ENCODE data around the genes ID4, E2F3 and CDKAL1.

DNA sequence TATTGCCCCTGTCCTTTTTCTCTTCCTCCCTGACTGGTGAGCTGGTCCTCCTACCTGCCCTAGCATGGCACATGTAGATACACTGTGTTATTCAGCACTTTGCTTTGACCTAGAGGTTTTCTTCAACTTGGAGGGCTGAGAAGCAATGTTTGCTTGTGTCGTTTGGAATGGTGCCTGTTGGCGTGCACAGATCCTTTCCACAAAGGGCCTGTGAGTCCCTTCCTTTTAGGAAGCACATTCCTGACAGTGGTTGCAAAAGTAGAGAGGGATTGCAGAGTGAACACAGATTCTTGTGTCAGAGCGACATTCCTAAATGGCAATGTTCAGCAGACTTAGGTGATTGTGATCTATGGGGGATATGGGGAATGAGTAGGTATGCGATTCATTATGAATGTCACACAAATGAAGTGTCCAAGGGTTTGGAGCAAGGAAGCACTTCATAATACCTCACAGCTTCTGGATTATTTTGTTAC, 850 bp upstream of the RNF144B start:
- PRO-cap, result no peak
- RAMPAGE, long total RNA, 5 experiments, result no peak in any of the 5 experiments
- RRBS, result no CpG with 5 or more reads among the region's 4 CpGs

DNA sequence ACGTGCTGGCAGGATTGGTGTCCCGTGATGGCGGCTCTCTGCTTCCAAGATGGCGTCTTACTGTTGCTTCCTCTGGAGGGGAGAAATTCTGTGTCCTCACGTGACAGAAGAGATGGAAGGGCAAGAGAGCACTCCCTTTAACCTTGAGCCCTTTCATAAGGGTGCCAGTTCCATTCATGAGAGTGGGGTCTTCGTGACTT, 28.1 kb downstream of the RNF144B start:
- PRO-cap, result no peak
- RAMPAGE, long total RNA, 5 experiments, result no peak in any of the 5 experiments
- RRBS, result no CpG with 5 or more reads among the region's 6 CpGs

- PRO-cap, result no peak
- RAMPAGE, long total RNA, 5 experiments, result no peak in any of the 5 experiments
- RRBS, result no CpG with 5 or more reads among the region's 12 CpGs
These were observed 116.6 kb downstream of the RNF144B start for GRCh38 chr6:18503490-18504438.

GRCh38 chr6:19180546-19181307, 656.4 kb upstream of the ID4 start:
- PRO-cap, result no peak
- RAMPAGE, long total RNA, 5 experiments, result no peak in any of the 5 experiments
- RRBS, result no CpG with 5 or more reads among the region's 8 CpGs

DNA sequence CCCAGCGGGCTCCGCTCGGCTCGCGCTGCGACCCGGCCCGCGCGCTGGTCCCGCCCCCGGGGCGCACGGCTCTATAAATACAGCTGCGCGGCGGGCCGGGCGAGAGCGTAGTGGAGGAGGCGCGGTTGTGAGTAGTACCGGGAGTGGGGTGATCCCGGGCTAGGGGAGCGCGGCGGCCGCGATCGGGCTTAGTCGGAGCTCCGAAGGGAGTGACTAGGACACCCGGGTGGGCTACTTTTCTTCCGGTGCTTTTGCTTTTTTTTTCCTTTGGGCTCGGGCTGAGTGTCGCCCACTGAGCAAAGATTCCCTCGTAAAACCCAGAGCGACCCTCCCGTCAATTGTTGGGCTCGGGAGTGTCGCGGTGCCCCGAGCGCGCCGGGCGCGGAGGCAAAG, at the start of gene ID4:
Gene ID4 (plus strand): TSS at position 102 of the 393 bp plus-strand sequence.
- PRO-cap, result bidirectional peak, plus-strand start at position 102 of the sequence, minus-strand start outside the sequence
- RAMPAGE, long total RNA, 5 experiments, result start-site peak on the plus strand in 4 of 5 experiments, centred at positions 100 to 103 of the sequence, 67 to 486 reads per replicate
- RRBS, result 17% methylated on average over 36 of the region's 48 CpGs

- PRO-cap, result bidirectional peak, plus-strand start at chr6:19838370, minus-strand start at chr6:19838340
- RAMPAGE, long total RNA, 5 experiments, result start-site peak on the plus strand in 1 of 5 experiments, at chr6:19838551-19838616 at its widest, 8 reads per replicate
- RRBS, result 2% methylated on average over 48 of the region's 131 CpGs
These were observed 1.0 kb downstream of the ID4 start for GRCh38 chr6:19837780-19838975.

DNA sequence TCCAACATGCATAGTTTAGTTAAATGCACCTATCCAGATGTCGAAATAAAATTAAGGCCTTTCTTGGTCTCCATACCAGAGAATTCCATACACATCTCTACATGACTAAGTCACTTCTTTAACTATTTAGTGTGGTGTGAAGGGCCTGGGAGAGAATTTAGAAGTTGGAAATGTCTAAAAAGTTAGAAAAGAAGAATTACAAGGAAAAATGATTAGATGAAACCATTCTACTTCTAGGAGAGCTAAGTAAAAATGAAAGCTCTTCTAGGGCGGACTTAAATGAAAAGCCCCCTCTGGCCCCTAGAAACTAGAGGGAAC, 65.6 kb downstream of the ID4 start:
- PRO-cap, result no peak
- RAMPAGE, long total RNA, 5 experiments, result no peak in any of the 5 experiments
- RRBS, result no CpG with 5 or more reads among the region's 2 CpGs

DNA sequence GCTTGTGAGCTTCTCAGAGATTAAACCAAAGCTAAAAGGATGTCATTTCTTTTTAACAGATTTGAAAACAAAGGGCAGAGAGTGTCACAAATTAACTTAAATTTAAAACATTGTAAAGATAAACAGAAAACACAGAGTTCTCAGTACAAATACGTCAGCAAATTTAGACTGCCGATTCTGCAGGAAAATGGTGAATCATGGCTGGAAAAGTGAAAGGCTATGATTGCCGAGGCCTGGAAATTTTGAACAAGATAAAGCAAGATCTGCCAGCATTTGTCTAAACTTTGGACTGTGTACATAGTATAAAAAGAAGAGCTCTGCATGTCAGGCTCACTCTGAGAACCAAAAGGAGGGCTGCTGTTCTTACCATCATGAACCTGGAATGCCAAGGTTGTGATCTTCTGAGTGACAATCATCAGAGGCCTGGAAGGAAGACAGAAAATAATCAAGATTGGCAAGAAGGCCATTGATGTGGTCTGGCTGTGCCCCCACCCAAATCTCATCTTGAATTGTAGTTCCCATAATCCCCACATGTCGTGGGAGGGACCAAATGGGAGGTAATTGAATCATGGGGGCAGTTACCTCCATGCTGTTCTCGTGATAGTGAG, 81.4 kb downstream of the MBOAT1 start:
- PRO-cap, result no peak
- RAMPAGE, long total RNA, 5 experiments, result no peak in any of the 5 experiments
- RRBS, result no CpG with 5 or more reads among the region's 5 CpGs

DNA sequence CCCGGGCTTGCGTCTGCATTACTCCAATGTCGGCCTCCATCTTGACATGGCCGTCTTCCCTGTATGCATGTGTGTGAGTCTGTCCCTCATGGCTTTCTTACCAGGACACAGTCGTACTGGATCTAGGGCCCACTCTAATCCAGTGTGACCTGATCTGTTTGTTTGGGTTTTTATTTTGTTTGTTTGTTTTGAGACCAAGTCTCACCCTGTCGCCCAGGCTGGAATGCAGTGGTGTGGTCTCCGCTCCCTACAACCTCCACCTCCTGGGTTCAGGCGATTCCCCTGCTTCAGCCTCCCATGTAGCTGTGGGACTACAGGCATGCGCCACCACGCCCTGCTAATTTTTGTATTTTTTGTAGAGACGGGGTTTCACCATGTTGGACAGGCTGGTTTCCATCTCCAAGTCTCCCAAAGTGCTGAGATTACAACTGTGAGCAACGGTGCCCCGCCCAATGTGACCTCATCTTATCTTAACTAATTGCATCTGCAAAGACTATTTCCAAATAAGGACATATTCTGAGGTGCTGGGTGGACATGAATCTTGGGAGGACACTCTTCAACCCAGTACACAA, 73.2 kb downstream of the MBOAT1 start:
- PRO-cap, result no peak
- RAMPAGE, long total RNA, 5 experiments, result start-site peak on the minus strand in 1 of 5 experiments, centred at position 97 of the sequence, 8 reads per replicate
- RRBS, result no CpG with 5 or more reads among the region's 13 CpGs

GRCh38 chr6:20201864-20202457, 10.3 kb downstream of the MBOAT1 start:
- PRO-cap, result no peak
- RAMPAGE, long total RNA, 5 experiments, result no peak in any of the 5 experiments
- RRBS, result no CpG with 5 or more reads among the region's 2 CpGs

DNA sequence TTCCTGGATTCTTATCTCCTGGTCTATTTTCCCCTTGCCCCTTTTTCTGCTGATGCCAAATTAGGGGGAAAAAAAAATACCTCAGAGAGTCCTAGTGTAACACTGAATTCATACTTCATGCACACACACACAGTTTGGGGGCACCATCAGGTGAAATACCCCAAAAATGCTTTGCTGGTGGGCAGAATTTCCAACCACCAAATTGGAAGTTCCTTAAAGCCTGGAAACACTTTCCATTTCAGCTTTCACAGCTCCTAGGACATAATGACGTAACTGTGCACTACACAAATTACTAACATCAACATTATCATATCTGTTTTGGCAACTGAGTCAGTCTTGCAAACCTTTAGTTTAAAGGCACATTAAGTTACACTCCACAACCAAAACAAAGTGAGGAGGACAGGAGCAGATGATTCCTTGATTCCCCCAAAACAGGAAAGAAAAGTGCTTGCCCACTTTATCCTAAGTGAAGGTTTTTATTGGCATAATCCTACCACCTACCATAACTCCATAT, 3.6 kb downstream of the MBOAT1 start:
- PRO-cap, result no peak
- RAMPAGE, long total RNA, 5 experiments, result no peak in any of the 5 experiments
- RRBS, result no CpG with 5 or more reads among the region's 1 CpG

DNA sequence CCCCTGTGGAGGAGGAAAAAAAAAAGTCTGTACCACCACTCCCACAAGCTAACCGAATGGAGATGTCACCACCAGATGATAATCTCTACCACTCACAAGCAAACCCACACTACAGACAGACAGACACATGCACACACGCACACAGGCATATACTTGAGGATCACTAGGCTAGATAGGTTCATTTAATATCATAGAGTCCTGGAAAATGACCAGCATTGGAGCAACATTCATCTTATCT, 1.2 kb upstream of the MBOAT1 start:
- PRO-cap, result no peak
- RAMPAGE, long total RNA, 5 experiments, result no peak in any of the 5 experiments
- RRBS, result no CpG with 5 or more reads among the region's 2 CpGs

- PRO-cap, result bidirectional peak, plus-strand start at chr6:20401909, minus-strand start at chr6:20401526
- RAMPAGE, long total RNA, 5 experiments, result start-site peak on the plus strand in 3 of 5 experiments, at chr6:20401837-20402560 at its widest, 5 to 24 reads per replicate
- RRBS, result 1% methylated on average over 51 of the region's 99 CpGs
These were observed at the start of gene E2F3 for GRCh38 chr6:20401643-20402691. Gene E2F3, plus strand, starts transcription at chr6:20401879.

DNA sequence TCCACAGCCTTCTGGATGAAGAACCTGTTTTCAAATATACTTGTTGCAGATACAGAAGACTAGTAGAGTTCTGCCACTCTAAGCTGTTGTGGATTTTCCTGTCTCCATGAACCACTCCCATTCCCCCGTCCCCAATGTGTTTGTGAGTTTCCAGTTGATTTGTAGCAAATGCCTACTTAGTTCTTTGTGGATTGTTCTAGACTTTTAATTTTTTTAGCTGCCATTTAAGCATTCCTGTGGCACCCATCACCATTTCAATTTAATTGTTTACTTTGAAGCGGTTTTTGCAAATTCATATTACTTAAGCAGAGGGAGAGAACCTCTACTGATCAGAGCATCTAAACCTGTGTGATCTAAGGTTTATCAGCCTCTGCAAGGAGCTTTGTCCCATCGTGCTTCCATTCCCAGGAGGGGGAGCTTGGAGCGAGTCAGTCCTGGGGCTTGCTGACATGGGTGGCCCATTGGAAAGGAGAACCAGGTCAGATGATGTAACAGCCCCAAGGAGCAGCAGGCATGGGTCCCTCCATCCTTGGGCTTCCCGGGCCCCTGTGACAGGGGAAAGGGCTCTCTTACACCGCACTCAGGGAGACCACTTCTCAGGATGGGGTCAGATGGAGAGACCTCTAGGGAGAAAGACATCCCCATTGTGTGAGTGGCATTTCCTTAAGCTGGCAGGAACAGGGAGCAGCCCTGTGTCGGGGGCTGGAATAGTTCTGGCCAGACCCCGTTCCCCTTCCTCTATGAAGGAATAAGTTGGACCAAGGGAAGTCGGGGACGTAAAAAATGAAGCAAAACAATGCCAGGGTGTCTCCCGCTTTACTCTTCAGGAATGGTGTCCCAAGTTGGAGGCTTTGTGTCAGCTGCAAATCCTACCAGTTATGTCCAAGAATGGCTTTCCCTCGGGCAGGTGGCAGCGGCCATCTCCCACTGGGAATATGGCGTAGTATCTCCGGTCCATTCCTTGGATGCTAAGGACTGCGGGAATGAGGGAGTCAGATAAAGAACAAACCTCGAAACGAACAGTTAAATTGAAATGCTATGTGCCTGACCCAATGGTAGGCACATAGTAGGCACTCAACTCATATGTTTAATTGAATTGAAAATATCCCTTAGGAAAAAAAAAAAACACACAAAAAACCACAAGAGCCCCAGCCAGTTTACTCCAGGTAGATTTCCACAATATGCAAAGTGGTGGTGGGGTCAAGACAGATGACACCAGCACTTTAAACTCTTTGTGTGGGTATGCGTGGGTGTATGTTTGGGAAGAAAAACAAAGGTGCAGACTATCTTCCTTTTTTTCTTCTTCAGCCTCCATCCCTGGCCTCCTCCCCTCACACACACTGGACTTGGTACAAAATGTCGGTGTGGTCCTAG, 42.7 kb upstream of the CDKAL1 start:
- PRO-cap, result no peak
- RAMPAGE, long total RNA, 5 experiments, result start-site peak on the plus strand in 2 of 5 experiments, centred at position 781 of the sequence, 9 to 17 reads per replicate
- RRBS, result no CpG with 5 or more reads among the region's 20 CpGs

DNA sequence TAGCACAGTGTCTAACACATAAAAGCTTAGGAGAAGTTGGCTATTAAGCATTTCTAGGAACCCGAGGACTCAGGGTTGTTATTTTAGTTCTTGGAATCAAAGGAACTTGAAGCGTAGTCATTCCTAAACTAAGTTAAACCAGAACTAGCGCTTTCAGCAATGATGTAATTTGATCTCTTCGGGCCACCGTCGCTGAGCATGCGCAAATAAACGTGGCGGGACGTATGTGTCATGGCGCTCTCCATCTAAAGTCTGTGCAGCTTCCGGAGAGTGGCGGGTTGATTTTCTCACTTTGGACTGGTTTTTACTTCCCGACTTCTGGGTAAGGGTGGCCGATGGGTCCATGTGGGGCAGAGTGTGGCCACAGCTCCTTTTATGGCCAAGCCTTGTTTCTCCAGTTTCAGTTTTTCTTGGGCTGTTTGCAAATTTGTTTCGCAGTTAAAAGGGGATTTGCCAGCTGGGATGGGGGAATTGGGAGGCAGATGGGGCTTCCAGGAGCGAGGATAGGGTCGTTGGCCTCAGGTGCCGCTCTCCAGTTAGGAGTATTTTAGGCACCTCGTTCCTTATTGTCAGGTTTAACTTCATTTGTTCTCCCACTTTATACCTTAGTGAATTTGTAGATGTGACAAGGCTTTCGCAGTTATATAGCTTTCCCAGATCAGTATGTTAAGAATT, at the start of gene CDKAL1:
Gene CDKAL1 (plus strand): TSS at position 205 of the 675 bp plus-strand sequence.
- PRO-cap, result bidirectional peak, plus-strand start at position 209 of the sequence, minus-strand start at position 135 of the sequence
- RAMPAGE, long total RNA, 5 experiments, result start-site peak on the plus strand in 5 of 5 experiments, centred at positions 207 to 267 of the sequence, 55 to 236 reads per replicate
- RRBS, result no CpG with 5 or more reads among the region's 21 CpGs

GRCh38 chr6:20534928-20535335, 675 bp downstream of the CDKAL1 start:
- PRO-cap, result no peak
- RAMPAGE, long total RNA, 5 experiments, result start-site peak on the plus strand in 1 of 5 experiments, at chr6:20535297-20535305 at its widest, 7 reads per replicate
- RRBS, result no CpG with 5 or more reads among the region's 10 CpGs

- PRO-cap, result no peak
- RAMPAGE, long total RNA, 5 experiments, result no peak in any of the 5 experiments
- RRBS, result no CpG with 5 or more reads among the region's 5 CpGs
These were observed 286.3 kb downstream of the CDKAL1 start for GRCh38 chr6:20820361-20821090.

DNA sequence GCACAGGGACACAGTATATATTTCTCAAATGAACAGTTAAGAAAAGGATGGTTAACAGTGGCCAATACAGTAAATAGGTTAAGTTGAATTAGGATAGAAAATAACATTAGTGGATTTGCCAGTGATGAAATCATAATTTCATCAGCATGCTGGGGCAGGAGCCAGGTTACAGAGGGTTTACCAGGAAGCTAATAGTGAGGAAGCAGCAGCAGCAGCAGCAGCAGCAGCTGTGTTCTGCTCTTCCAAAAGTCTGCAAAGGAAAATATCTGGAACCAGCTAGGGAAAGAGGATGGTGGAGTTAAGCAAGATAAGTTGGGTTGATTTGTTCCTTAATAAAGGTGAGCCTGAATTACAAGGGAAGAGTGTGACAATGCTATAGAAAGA, 499.5 kb downstream of the CDKAL1 start:
- PRO-cap, result unidirectional peak, plus-strand start at position 191 of the sequence
- RAMPAGE, long total RNA, 5 experiments, result no peak in any of the 5 experiments

DNA sequence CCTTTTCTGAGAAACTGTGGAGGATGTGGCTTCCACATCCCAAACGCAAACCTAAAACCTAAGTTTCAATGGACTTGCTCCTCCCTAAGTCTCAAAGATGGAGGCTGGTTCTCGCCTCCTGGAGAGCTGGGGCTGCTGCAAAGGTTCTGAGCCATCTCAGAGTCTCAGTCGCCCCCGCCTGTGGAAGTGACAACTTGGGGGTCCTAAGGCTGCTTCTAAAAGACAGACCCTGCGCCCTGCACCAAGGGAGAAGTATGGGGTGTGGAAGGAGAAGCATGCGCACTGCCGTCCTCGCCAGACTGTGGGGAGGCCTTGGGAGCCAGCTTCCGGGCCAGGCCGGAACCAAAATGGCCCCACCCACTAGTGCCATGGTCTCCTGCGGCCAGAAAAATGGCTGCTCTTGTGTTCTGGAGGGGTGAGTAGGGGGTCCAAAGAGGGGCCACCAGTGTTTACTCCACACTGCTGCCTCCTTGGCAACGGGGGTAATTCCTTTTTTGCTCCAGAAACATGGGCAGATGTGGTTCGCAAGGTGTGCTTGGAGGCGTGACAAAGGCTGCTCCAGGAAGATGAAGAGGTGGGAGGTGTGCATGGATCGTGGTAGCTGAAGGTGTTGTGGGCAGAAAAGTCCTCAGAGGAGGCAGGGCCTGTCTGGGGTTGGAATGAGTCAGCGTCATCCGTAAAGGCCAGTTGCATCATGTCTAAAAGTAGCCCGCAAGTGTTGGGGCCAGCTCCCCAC, 329.9 kb upstream of the SOX4 start:
- PRO-cap, result no peak
- RAMPAGE, long total RNA, 5 experiments, result no peak in any of the 5 experiments
- RRBS, result no CpG with 5 or more reads among the region's 18 CpGs

- PRO-cap, result no peak
- RAMPAGE, long total RNA, 5 experiments, result no peak in any of the 5 experiments
- RRBS, result no CpG with 5 or more reads among the region's 7 CpGs
These were observed 245.2 kb upstream of the SOX4 start for GRCh38 chr6:21348395-21348804.

All from stomach (tissue), 7 donors.